A172 (cell line): ENCODE measurements around the genes RIOK1, DSP and TXNDC5.

DNA sequence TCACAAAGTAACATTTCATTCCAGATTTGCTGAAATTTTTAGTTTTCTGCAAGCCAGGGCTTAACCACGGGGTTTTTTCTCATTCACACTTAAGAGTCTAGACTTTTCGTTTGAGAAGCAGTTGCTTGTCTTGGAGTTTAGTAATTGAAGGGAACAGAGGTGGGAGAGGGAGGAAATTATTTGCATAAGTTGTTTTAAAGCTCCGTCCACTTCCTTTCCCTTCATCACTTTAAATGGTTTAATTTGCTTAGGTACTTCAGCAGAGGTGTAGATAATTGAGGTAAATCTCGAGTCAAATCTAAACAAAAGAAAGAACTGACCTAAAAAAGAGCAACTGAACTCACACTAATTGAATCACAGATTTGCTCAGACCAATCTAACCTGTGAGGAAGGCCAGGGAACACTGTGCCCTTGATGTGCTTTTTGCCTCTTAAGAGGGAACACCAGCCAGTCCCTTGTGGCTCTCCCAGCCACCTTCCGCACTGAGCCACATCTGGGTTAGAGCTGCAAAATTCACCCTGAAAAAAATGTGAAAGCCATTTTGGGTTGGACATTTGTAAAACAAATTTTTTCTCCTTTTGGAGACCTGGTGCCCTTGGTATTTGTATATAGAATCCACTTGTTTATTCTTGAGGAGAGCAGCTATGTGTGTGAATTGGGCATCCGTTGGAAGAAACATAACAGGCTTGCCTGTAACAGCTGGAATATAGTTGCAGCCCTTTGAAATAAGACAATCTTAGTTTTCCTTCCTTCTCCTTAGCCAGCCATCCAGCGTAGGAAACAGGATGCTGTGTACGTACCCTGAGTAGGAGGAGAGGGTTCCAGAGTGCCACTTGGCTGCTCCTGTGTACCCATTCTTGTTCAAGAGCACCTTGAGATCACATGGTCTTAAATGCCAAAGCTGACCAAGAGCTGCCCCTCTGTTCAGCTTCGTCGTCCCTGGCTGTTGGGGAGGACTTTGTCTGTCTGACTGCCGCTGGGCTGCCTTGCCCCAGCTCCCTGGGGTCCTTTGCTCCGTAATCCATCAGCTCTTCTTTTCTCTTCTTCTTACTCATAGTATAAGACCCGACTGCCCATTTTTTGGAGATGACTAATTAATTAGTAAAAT, 48.6 kb downstream of the RREB1 start:
- RAMPAGE, long total RNA, result no peak

GRCh38 chr6:7164467-7165616, 57.1 kb downstream of the RREB1 start:
- RAMPAGE, long total RNA, result no peak

- RAMPAGE, long total RNA, result no peak
Measured at GRCh38 chr6:7250031-7250508, 62.9 kb downstream of the SSR1 start.

DNA sequence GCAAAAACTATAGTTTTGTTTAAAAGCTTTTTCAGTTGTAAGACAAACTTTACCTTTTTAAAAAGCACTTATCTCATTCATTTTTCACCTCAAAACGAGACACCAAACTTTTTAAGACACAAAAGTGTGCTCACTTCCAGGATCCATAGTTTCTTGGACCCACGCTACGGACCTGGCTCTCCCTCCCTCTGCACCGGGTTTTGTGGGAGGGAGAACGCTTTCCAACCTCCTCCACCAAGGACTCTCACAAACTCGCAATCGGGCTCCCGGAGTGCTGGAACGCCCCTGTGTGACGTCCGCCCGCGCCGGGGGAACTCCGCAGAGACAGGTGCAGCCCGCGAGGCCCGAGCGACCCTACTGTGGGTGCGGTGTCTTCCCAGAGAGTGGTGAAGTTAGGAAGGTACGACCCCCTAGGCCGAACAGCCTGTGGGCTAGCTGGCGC, 372 bp downstream of the CAGE1 start:
- RAMPAGE, long total RNA, result no peak

GRCh38 chr6:7389591-7390502, at the start of gene RIOK1:
Gene RIOK1 (plus strand): TSS chr6:7389808.
- RAMPAGE, long total RNA, result no peak

DNA sequence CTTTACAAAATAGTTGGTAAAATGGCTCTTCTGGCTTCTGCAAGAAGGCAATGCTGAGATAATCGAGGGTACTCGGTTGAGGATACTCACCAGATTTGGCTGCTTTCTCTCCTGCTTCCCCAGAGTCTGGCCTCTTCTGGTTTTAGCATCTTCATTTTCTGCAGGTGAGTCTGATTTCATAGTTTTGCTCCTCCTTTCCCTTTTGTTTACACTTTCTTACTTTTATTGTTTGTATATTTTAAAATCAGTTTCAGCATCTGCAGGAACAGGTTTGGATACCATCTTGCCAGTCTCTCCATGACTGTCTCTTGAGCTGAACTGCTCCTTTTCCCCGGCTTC, 22.0 kb upstream of the DSP start:
- RAMPAGE, long total RNA, result no peak

- RAMPAGE, long total RNA, result no peak
Measured at GRCh38 chr6:7528665-7529076, 12.8 kb upstream of the DSP start.

- RAMPAGE, long total RNA, result no peak
Measured at GRCh38 chr6:7541052-7542186, at the start of gene DSP. Gene DSP (plus strand): TSS chr6:7541671.

GRCh38 chr6:7584609-7585600, 5.1 kb upstream of the SNRNP48 start:
- RAMPAGE, long total RNA, result no peak

- RAMPAGE, long total RNA, result no peak
Measured at GRCh38 chr6:7605910-7606206, 15.9 kb downstream of the SNRNP48 start.

DNA sequence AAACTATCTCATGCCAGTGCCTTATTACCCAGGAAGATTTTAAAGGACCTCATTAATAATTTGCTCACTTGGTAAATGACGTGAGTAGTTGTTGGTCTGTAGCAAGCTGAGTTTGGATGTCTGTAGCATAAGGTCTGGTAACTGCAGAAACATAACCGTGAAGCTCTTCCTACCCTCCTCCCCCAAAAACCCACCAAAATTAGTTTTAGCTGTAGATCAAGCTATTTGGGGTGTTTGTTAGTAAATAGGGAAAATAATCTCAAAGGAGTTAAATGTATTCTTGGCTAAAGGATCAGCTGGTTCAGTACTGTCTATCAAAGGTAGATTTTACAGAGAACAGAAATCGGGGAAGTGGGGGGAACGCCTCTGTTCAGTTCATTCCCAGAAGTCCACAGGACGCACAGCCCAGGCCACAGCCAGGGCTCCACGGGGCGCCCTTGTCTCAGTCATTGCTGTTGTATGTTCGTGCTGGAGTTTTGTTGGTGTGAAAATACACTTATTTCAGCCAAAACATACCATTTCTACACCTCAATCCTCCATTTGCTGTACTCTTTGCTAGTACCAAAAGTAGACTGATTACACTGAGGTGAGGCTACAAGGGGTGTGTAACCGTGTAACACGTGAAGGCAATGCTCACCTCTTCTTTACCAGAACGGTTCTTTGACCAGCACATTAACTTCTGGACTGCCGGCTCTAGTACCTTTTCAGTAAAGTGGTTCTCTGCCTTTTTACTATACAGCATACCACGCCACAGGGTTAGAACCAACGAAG, 30.0 kb downstream of the TXNDC5 start:
- RAMPAGE, long total RNA, result no peak

DNA sequence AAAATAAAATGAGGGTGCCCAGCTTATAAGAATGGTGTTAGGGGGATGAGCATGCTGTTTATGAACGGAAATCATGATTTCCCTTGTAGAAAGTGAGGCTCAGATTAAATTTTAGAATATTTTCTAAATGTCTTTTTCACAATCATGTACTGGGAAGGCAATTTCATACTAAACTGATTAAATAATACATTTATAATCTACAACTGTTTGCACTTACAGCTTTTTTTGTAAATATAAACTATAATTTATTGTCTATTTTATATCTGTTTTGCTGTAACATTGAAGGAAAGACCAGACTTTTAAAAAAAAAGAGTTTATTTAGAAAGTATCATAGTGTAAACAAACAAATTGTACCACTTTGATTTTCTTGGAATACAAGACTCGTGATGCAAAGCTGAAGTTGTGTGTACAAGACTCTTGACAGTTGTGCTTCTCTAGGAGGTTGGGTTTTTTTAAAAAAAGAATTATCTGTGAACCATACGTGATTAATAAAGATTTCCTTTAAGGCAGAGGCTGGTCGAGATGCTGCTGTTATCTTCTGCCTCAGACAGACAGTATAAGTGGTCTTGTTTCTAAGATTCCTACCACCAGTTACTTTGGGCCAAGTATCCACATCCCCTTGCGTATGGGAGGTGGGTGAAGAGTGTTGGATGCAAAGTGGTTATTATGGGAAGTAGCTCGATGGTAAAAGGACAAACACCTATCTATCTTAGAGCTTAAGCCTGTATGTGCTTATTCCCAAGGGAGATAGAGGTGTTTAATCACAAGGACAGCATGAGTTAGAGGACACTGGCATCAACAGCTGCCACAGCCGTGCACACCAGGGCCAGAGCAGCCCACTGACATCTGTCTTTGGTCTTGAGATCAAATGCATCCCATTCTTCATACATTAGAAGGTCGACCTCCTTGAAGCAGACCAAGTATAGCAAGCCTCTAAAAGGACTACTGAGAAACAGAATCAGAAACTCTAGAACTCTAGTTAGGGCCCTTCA, 29.1 kb downstream of the TXNDC5 start:
- RAMPAGE, long total RNA, result no peak

DNA sequence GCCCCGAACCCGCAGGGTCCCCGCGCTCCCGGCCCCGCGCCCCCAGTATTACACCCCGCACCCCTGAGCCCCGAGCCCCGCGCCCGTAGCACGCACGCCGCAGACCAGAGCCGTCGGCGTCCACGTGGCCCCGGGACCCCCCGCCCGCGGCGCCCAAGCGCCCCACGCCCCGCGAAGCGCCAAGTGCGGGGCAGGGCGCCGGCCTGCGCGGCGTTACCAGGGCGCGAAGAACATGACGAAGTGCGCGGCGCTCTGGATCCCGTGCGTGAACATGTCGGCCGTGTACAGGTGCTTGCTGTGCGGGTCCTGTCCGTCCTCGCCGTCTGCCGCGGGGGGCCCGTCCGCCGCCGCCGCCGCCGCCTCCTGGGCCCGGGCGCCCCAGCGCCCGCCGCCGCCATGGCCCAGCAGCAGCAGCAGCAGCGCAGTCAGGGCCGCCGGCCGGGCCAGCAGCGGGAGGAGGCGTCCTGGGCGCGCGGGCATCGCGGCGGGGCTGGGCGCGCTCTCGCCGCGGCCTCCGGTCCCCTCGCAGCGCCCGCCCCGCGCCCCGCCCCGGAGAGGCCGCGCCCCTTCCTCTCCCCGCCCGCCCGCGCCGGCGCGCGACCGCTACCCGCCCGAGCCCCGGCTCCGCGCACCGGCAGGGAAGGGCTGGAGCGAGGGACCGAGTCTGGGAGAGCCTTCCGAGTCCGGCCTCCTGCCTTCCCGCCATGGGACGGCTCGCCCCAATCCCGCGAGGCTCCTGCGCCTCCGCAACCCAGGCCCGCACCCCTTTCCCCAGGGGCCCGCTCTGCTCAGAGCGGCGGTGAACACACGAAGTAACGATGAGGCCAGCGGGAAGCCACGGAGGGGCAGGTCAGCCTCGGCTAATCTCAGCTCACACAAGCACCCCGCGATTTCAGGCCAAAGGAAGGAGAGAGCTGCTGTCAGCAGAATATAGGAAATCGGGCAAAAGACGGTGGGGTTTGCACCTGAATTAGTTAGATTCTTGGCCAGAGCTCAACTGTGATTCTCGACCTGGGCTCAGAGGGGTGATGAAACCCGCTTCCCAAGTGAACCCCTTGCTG, at the start of gene TXNDC5:
Gene TXNDC5 (minus strand): TSS at position 492 of the 1,061 bp plus-strand sequence.
- RAMPAGE, long total RNA, result no peak

DNA sequence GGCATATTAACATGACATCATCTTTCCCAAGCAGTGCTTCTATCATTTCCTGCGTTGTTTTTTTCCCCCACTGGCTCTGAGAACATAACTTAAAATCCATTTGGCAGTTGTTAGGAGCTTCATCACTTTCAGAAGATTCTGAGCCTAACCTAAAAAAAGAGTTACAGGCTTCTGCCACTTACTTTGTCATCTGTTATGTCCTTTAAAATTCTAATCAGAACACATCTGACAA, 35.9 kb downstream of the BLOC1S5 start:
- RAMPAGE, long total RNA, result no peak

- RAMPAGE, long total RNA, result no peak
Measured at GRCh38 chr6:10314703-10315430, 100.0 kb downstream of the TFAP2A start.

- RAMPAGE, long total RNA, result no peak
Measured at GRCh38 chr6:10413289-10413664, 1.6 kb downstream of the TFAP2A start.

GRCh38 chr6:10417557-10418043, 2.7 kb upstream of the TFAP2A start:
- RAMPAGE, long total RNA, result no peak

DNA sequence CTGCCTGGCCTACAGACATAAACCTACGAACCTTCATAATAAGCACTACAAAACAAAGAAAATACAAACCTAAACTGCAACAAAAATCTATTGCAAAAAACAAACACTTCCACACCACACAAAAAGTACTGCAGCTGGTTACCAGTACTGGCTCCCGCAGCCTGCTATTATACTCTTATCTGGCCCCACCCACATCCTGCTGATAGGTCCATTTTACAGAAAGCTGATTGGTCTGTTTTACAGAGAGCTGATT, 39.4 kb upstream of the GCNT2 start:
- RAMPAGE, long total RNA, result no peak

DNA sequence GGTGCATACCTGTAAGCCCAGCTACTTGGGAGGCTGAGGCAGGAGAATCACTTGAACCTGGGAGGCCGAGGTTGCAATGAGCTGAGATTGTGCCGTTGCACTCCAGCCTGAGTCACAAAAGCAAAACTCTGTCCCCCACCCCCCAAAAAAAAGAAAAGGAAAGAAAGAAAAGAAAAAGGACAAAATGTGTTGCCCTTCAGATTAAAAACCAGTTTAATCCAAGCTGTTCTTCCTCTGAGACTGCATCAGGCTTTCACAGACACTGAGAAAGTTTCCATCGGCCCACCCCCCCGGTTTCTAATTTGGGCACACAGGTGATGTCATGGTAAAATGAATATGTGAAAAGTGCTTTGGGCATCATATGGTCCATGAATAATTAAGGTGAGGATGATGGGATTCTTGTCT, 3.5 kb downstream of the GCNT2 start:
- RAMPAGE, long total RNA, result no peak

DNA sequence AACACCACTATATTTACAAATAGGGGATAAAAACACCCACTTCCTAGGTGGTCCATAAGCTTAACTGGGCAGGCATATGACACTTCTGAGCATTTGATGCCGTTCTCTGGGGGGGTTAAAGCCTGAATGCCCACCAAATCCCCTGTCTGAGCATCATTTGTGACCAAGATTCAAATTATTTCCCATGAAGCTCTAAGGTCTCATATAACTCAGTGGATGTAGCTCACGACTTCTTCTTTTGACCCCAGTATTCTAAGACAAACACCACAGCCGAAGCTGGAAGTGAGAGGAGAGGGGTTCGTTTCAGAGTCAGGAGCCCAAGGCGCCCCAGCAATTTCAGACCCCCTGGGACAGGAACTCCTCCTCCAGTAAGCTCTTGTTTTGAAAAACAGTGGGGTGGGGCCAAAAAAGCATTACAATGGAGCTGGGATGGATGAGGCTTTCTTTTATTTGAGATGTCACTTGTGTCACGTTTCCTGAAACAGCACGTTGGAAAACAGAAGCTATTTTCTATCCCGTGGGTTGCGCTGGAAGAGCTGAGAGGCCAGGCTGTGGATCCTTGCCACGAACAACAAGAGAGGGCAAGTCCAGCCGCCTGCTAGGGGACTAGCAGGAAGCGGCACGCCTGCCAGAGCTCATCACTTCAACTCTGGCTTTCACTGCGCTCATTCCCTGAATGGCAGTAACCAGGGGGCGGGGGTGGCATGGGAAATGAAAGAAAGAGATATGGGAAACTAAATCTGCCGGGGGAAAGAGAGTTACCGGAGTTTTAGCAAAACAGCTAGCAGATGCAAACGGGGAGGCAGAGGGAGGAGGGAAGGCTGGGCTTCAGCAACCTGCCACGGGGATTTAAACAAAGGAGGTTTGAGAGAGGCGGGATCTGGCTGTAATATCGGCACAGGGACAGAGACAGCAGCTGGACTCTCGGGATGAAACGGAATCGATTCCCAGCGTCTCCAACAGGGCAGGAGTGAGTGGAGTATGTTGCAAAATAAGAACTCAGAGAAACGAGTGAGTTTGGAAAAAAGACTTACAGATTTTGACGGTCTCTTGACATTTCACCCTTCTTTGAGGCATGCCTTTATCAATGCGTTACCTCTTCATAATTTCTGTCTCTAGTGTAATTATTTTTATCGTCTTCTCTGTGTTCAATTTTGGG, 34.6 kb downstream of the GCNT2 start:
- RAMPAGE, long total RNA, result no peak